Hair follicular keratinocyte (primary cell): ENCODE data around the genes SLC25A51, ALDH1B1, IGFBPL1 and CNTNAP3.

DNA sequence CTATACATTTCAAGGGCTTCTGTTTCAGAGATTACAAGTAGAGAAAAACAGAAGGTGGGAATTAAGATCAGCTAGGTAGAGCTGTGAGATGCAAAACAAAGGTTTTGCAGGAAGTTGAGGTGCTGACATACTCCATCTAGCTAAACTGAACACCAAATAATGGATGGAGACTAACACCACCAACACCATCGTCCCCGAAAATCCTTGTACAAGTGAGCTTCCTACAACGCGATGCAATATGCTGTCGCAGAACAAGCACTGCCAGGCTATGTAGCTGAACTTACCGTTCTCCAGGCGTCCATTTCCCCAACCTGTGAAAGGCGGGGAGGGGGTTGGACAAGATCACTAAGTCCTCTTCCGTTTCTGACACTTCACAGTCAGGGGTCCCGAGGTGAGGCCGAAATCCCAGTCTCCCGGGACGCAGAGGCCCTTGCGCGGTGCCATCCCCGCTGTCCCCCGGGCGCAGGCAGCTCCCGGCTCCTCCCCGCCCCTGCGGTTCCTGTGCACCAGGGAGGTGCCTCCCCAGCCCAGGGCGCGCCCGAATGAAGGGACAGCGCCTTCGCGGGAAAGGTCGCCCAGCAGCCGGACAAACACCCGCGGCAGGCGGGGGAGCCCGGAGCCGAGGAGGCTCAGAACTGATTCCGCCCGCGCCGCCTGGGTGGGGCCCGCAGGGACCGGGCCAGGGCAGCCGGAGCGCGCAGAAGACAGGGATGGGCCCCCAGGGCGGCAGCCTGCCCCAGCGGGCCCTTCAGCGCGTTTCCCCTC lies 498 bp downstream of the SLC25A51 start:
- RAMPAGE, long total RNA = no peak

GRCh38 chr9:37904012-37904647 lies at the start of gene SLC25A51:
TSS of gene SLC25A51 (minus strand) at chr9:37904127.
- RAMPAGE, long total RNA = no peak

GRCh38 chr9:37984844-37985553 lies 81.1 kb upstream of the SLC25A51 start:
- RAMPAGE, long total RNA = no peak

DNA sequence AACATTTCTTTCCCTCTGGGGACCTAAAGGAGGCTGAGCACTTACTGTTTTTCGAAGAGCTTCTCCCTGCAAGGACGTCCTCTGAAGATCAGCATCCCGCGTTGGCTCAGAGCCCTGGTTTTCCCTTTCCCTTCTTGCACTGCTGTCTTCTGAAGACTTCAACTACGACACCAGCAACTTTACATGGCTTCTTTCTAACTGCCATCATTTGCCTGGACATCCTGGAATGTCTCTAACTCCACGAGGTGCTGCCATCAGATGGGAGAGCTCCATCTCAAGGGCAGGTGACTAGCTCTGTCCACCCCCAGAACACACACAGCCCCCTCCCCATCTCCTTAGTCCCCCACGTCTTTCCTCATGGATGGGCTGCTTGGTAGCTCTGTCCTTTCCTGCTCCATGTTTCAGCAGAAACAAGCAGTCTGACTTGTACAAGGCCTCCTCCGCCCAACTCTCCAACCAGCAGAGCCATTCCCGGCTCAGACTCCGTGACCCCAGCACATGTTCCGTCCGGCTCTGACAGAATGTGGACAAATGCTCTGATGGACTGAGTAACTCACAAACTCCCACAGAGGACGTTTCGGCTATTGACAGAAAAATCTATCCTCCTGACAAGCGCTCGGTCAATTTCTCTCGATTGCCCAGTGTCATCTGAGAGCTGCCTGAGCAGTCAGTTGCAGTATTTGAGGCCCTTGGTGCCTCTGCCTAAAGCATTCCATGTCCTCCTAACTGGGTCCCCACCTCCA lies 17.0 kb downstream of the SHB start:
- RAMPAGE, long total RNA = no peak

- RAMPAGE, long total RNA = no peak
Observed at GRCh38 chr9:38074229-38074769, 5.3 kb upstream of the SHB start.

- RAMPAGE, long total RNA = no peak
Observed at GRCh38 chr9:38226595-38227499, 157.8 kb upstream of the SHB start.

- RAMPAGE, long total RNA = no peak
Observed at GRCh38 chr9:38392196-38393319, at the start of gene ALDH1B1. TSS of gene ALDH1B1 (plus strand) at chr9:38392702.

- RAMPAGE, long total RNA = no peak
Observed at GRCh38 chr9:38423660-38424642, at the start of gene IGFBPL1. TSS of gene IGFBPL1 (minus strand) at chr9:38424454.

GRCh38 chr9:38431294-38431730 lies 7.1 kb upstream of the IGFBPL1 start:
- RAMPAGE, long total RNA = no peak

DNA sequence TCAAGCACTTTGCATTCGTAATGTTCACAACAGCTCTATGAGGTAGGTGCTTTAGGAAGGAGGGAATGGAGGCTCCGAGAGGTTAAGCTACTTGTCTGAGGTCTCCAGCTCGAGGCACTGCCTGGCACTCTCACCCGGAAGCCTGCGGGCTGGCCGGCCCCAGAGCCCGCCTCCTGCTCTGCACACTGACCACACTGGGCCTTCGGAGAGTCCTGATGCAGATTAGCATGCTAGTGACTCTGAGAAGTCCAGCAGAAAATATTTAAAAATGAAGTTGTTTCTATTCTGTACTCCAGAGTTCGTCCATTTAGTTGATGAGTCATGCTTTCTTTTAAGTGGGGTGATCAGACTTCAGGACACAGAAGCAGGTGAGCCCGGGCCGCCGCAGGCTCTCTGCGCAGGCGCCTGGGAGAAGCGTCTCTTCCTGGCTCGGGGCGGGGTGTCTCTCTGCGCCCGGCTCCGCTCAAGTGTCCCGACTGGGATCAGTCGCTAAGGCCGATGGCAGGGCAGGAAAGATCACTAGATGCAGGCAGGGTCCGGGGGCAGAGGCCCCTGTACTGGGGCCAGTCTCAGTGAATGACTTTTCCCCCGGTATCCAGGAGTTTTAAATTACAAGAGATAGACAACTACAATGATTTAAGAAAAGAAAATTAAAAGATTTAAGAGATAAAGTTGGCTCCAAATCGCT lies 32.5 kb downstream of the FAM240B start:
- RAMPAGE, long total RNA = no peak

GRCh38 chr9:39287934-39288311 lies at the start of gene CNTNAP3:
TSS of gene CNTNAP3 (minus strand) at chr9:39288167.
- RAMPAGE, long total RNA = no peak

GRCh38 chr9:40988296-40989180 lies 139.9 kb downstream of the FOXD4L6 start:
- RAMPAGE, long total RNA = no peak

DNA sequence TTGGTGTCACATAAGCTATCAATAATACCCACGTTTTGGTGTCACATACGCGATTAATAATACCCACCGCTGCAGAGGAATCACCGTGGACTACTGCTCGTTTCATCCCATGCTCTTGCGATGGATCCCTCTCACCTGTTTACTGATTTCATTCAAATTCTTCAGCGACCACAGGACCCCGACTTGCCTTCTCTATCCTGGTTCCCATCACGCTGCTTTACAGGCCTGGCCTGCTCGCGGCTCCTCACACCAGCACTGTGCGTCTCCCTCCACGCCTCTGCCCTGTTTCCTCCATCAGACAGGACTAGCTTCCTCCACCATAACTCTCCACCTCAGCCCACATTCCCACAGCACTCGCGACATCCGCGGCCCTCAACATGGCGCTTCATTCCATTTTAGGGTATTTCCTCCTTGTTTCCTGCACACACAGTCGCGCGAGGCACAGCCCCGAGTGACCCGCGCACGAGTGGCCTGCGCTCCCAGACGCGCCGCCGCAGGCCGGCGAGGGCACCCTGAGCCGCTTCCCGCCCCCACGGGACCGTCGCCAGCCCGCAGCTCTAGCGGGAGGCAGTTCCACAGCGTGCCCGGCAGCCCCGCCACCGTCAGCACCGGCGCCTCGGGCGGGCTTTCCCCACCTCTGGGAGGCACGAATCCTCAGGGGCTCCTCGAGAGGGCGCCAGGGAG lies 136.8 kb downstream of the FOXD4L6 start:
- RAMPAGE, long total RNA = no peak

- RAMPAGE, long total RNA = no peak
Observed at GRCh38 chr9:41643389-41644371, 454.6 kb upstream of the ZNG1F start.

DNA sequence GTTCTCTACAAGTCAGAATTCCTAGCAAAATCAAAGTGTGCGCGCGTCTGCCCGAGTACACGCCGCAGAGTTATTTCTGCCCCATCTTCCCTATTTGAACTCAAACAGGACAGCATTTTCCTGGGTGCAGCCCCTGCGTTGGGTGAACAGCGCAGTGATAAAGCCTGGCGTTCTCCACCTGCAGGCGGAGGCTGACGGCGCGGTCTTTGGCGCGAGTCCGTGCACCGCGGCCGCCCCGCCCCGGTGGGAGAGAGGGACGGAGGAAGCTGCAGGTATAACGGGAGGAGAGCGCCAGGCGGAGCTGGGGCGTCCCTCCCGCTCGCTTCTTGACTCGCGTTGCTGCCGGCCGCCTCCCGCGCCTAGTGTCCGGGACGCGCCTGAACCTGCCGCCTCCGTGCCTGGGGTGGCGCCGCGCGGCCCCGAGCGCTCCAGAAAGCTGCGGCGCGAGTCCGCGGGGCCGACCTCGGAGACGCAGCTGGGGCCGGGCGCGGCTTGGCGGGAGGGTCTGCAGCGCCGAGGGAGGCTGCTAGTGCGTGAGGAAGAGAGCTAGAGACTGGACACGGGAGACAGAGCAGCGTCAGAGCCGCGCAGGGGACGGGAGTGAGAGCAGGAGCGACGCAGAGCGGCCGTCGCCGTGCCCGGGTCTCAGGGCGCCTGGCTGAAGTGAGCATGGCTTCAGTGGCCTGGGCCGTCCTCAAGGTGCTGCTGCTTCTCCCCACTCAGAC lies 140.6 kb downstream of the SPATA31A7 start:
- RAMPAGE, long total RNA = no peak

DNA sequence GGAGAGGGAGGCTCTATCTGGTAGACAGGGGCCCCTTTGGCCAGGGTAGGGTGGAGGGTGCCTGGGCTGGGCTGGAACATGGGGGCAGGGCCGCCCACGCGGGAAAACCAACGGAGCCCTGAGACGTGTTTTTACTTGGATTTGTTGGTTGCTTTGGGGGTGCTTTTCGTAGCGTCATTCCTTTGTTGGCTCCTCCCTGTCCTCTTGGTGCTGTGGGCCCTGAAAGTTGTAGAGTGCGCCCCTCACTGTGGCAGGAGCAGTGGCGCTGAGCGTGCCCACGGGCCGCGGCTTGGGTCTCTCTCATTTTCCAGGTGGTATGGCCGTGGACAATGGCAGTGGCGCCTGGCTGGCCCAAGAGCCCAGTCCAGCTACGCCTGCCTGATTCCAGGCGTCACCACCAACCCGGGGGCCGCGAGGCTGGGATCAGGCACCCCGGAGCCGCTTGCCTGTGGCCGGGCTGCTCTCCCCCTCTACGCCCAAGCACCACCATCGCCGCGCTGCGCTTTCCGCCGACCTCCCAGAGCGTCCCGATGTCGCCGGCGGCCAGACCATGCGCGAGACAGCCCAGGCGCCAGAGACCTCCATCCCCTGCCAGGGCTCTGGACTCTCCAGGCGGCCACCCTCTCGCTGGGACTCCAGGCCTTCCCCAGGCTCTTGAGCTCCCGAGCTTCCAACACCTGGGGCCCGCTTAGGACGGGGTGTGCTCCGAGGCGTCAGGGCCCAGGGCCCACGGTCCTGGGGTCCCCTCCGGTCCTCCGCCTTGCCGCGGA lies 1610.0 kb downstream of the SPATA31A7 start:
- RAMPAGE, long total RNA = no peak

DNA sequence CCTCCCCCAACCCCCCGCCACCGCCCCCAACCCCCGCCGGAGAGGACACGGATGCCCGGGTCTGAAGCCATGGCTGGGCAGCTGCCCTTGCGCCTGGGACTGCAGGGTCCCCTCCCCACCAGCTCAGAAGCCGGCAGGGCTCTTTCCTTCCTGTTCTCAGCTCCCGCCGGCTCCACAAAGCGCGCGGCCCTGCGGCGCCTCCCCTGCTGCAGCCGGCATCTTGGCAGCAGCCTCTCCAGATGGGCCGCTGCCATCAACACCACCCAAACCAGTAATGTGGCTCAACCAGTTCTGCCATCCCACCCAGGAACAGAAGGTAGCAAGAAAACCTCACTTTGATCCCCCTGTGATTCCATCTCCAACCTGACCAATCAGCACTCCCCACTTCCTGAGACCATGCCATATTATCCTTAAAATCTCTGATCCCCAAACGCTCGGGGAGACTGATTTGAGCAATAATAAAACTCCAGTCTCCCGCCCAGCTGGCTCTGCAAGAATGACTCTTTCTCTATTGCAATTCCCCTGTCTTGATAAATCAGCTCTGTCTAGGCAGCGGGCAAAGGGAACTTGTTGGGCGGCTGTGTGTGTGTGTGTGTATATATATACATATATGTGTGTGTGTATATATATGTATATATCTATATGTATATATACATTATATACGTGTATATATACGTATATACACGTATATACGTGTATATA lies 1674.8 kb downstream of the SPATA31A7 start:
- RAMPAGE, long total RNA = no peak

DNA sequence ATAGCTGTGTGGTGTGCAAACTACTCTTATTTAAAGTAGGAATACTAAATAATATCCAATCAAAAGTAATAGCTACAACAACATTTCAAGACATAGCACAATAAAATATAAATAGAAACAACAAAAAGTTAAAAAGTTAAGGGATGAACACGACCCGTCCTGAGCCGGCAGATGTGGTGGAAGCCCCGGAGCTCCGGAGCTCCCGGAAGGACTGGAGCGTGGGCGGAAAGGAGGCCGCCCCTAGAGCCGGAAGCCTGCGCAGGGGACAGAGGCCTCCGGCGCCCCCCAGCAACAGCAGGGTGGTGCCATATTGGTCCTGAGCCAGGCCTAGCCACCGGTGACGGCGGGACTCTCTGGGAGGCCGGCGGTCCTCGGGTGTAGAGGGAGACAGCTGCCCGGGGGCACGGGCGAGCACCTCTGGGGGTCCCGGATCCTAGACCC lies 1472.3 kb downstream of the FOXD4L5 start:
- RAMPAGE, long total RNA = no peak

DNA sequence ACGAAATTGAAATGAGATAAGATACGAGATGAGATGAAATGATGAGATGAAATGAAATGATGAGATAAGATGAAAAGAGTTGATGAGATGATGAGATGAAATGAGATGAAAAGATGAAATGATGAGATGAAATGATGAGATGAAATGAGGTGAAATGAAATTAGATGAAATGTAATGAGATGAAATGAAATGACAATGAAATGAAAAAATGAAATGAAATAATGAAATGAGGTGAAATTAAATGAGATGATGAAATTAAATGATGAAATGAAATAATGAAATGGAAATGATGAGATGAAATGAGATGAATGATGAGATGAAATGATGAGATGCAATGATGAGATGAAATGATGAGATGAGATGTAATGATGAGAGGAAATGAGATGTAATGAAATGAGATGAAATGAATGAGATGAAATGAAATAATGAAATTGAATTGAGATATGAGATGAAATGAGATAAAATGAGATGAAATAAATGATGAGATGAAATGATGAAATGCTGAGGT lies 560.7 kb downstream of the FOXD4L5 start:
- RAMPAGE, long total RNA = no peak

DNA sequence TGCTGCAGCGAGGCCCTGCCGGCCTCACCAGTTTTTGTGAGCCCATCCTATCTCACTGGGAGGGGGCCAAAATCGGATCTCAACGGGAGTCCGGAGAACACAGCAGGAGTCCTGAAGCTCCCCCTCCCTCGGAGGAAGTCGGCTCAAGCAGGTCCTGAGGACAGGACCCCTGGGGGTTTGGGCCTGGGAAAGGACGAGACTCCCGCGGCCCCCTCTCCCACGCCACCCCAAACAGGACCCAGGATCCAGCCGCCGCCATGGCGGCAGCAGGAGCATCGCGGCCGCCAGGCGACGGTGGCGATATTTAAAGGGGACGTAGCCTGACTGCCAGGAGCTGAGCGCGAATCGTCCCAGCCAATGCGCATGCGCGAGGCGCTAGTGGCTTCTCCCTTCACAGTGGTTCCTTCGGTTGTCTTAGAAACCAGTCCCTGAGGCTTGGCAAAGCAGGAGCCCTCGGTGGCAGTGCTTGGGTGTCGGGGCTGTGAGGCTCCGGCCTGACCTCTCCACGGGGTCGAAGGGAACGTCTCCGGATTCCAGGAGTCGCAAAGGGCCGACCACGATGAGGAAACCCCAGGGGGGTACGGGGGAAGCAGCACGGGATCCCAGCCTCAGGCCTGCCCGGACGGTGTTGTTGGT lies 101.7 kb upstream of the FOXD4L5 start:
- RAMPAGE, long total RNA = no peak